WTC11 (cell line): ENCODE measurements around a stretch of chr6.

DNA sequence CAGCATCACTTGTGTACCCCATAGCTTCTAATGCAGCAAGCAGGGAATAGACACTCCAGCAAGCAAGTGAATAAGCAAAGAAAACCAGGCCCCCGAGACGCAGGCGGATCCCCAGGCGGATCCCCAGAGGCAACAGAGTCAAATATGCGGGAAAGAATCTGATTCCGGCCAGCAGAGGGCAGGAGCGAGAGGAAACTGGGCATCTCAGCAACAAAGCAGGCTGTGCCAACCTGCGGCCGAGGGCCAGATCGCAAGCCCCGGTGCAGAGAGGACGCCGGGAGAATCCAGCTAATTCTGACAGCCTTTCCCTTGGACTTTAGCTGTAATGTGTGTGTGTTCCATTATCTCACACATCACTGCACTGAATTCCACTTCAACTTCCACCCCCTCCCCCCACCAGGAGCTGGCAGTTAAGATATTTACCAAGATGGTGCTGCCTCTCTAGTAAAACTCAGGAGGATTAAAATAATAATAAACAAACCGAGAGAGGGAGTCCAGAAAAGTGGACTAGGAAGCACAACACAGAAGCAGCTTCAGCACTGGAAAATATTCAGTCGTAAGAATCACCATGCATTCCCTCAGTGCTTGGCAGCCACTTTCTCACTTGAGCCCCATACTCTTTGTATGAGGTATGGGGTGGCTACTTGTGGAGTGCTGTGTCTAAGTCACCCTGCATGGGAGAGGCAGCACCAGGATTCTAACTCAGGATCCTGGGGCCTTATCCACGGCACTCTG, 66.2 kb upstream of the SNX9 start:
- PRO-cap, result no peak

- PRO-cap, result no peak
Measured at GRCh38 chr6:157925228-157926289, 56.1 kb upstream of the SYNJ2 start.

GRCh38 chr6:157989969-157990329, 8.3 kb downstream of the SYNJ2 start:
- PRO-cap, result no peak

DNA sequence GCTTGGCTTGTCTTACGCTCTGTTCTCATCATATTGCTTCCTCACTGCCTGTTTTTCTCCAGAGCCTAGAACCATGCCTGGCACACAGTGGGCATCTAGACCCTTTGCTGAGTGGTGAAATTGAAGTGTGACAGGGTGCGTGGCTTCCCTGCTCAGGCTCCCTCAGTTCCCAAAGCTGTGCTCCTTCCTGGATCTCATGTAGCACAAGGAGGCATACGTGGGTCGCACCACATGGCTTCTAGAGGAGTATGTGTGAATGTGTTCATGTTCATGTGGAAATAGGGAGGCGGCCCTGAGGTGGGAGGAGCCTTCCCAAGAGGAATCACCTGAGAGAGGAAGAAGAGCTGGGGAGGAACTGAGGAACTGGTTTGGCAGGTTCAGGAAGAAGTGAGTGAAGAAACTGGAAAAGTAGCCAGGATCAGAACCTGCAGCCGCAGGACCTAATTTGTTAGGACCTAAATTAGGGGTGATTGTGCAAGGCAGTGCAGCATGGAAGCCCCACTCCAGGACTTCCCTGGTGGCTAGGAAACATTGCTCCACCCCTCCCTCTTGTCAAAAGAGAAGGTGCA, 20.5 kb downstream of the SYNJ2 start:
- PRO-cap, result no peak

GRCh38 chr6:158016858-158017402, 35.3 kb downstream of the SYNJ2 start:
- PRO-cap, result no peak

- PRO-cap, result no peak
Measured at GRCh38 chr6:158034279-158034673, 52.6 kb downstream of the SYNJ2 start.

- PRO-cap, result no peak
Measured at GRCh38 chr6:158040181-158041225, 58.8 kb downstream of the SYNJ2 start.

- PRO-cap, result no peak
Measured at GRCh38 chr6:158083260-158083856, 84.7 kb downstream of the SERAC1 start.

- PRO-cap, result no peak
Measured at GRCh38 chr6:158086426-158087463, 81.3 kb downstream of the SERAC1 start.

- PRO-cap, result bidirectional peak, plus-strand start at chr6:158232195, minus-strand start at chr6:158232140; bidirectional peak, plus-strand start at chr6:158232489, minus-strand start at chr6:158232394
Measured at GRCh38 chr6:158231961-158232674, 64.0 kb downstream of the GTF2H5 start.

GRCh38 chr6:158285227-158286096, 26.8 kb upstream of the TULP4 start:
- PRO-cap, result no peak

GRCh38 chr6:158313822-158314420, 1.7 kb downstream of the TULP4 start:
- PRO-cap, result no peak

DNA sequence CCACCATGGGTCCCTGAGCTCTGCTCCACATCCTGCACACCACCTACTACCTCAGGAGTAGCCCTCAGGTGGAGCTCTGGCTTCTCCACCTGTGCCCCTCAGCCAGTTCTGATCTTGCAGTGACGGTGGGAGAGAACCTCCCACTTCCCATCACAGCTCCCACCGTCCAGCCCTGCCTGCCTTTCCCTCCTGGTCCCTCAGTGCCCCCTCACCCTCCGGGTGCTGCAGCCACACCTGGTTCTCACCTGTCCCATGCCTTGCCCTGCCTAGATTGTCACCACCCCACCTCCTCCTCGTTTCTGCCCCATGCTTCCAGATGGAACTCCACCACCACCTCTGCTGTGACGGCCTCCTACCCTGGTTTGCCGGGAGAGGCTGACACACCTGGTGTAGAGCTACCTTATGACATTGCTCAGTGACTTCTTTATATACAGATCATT, 66.1 kb upstream of the TMEM181 start:
- PRO-cap, result no peak

DNA sequence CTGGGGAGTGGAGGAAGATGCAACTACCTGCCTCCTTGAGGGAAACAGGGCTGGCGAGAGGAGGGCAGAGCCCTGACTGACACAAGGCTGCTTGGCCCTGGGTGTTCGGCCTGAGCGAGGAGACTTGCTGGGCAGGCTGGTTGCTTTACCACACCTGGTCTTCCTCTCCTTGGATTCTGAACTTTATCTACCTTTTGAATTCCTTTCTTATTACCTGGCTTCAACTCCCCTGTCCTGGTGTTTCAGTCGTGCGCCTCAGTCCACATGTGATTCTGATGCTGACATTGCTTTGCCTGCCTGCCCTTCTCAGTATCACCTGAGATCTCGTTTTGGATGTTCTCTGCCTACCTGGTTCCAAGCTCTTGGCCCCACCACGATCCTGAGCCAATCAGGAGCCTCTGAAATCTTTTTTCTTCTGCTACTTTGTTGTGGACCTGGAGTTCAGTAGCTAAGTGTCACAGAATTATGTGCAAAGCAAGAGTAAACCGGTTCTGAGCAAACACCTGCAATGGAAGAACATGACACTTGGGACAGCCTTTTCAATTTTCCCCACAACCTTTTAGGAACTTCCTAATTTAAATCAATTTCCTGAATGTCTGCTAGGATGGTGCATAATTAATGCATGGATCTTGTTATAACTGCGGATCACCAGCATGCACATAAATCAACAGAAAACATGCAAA, 2.1 kb upstream of the DYNLT1 start:
- PRO-cap, result no peak

- PRO-cap, result no peak
Measured at GRCh38 chr6:158655175-158656301, 5.7 kb downstream of the SYTL3 start.

GRCh38 chr6:158706346-158706786, 56.5 kb downstream of the SYTL3 start:
- PRO-cap, result no peak

GRCh38 chr6:158717632-158718542, 68.0 kb downstream of the SYTL3 start:
- PRO-cap, result no peak

- PRO-cap, result no peak
Measured at GRCh38 chr6:158774038-158774463, 45.1 kb downstream of the EZR start.

DNA sequence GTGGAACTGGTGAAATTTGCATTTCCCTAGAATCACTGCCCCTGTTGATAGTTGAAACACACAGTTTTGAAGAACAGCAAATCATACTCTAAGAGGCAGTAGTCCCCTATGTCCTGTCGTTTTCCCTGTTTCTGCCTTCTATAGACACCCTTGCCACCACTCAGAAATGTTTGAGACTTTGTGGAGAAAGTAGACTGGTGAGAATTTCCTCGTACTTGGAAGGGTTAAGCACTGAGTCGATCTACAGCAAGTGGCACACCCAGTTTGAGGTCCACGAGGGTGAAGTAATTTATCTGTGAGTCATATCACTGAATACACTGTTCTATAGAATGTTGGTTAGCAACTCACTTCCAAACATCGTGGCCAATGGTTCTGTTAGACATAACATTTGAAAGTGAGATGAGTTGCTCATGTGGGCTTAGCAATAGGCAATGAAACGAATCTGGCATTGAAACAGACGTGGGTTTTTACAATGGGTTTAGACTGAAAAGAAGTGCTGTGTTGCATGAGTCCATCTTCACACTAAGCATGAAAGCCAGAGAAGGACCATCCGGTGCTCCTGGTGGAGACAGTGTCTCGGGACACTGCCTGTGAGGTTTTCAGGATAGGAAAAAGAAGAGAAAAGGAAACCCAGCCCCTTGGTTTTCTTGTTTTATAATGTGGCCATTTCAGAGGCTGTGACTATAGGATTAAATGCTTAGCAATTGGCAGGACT, 30.8 kb upstream of the EZR start:
- PRO-cap, result no peak

- PRO-cap, result no peak
Measured at GRCh38 chr6:158850488-158851167, 31.5 kb upstream of the EZR start.